Pulmonary artery (tissue), 1 donor: ENCODE data around the gene EMILIN2.

DNA sequence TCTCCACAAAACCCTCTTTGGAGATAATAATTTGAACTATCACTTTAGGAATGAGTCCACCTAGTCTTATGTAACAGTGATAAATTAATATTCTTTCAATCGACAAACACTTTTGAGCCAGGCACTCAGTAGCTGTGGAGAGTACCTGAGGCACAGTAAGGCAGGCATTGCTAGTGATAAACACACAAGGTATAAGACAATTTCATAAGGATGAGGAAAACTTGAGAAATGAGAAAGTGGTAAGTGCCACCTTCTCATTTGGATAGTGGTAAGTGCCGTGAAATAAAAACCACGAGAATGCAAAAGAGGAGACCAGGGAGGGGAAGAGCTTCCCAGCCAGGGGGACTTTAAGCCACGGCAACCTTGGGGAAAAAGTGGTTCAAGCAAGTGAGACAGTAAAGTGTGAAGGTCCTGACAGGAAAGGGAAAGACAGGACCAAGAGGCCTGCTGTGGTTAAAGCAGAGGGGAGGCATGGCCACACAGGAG is 50.4 kb downstream of the THOC1 start:
- PRO-cap, result no peak

GRCh38 chr18:371292-371685 is 103.4 kb upstream of the THOC1 start:
- PRO-cap, result no peak

GRCh38 chr18:514237-514558 is 13.7 kb upstream of the COLEC12 start:
- PRO-cap, result no peak

DNA sequence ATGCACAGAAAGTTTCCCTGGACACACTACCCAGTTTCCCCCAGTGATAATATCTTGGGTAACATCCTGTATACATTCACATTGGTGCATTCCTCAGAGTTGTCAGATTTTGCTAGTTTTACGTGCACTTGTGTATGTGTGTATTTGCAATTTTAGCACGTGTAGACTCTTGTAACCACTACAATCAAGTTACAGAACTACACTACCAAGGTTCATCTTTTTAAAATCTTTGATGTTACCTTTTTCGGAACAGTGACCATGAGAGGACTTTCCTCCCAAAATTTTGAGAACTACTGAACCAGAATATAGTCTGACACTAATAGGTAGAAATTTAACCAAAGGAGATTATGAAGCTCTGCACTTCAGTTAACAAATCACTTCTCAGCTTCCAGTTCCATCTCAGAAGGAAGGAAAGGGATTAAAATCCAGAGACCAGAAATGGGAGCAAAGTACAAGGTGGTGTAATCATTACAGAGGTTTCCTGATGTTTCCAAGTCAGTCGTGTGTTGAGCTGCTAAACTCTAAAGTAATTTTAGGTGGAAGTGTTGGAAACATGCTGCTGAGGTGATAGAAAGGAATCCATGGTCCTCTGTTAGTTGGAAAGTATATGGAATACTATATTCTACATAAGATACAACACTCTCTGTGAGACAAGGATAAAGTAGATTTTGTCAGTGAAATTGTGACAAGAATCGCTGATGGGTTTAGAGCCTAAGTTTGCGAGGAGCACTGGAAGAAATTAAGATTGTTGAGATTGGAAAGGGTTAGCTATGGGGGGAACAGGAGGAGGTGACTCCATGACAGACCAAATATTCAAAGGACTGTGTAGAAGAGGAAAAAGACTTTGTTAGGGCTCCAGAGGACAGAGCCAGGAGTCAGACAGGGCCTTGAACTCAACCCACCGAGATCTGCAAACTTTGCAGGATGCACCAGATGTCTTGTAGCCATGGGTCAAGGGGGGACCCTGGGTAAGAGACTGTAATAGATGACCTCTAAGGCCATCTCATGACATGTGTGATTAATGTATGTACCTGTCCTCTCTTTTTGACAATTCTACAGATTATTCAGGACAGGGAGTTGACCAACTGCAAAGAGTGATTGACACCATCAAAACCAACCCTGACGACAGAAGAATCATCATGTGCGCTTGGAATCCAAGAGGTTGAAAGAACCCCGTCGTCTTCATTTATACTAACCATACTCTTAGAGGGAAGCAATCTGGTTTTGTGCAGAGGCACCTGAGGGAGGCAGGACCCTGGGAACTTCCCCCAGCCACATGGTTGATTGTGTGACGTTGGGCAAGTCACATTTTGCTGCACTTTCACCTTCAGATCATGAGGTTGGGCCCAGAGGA is 11.0 kb downstream of the TYMS start:
- PRO-cap, result no peak

- PRO-cap, result no peak
Observed at GRCh38 chr18:812117-812182, 92 bp downstream of the YES1 start.

DNA sequence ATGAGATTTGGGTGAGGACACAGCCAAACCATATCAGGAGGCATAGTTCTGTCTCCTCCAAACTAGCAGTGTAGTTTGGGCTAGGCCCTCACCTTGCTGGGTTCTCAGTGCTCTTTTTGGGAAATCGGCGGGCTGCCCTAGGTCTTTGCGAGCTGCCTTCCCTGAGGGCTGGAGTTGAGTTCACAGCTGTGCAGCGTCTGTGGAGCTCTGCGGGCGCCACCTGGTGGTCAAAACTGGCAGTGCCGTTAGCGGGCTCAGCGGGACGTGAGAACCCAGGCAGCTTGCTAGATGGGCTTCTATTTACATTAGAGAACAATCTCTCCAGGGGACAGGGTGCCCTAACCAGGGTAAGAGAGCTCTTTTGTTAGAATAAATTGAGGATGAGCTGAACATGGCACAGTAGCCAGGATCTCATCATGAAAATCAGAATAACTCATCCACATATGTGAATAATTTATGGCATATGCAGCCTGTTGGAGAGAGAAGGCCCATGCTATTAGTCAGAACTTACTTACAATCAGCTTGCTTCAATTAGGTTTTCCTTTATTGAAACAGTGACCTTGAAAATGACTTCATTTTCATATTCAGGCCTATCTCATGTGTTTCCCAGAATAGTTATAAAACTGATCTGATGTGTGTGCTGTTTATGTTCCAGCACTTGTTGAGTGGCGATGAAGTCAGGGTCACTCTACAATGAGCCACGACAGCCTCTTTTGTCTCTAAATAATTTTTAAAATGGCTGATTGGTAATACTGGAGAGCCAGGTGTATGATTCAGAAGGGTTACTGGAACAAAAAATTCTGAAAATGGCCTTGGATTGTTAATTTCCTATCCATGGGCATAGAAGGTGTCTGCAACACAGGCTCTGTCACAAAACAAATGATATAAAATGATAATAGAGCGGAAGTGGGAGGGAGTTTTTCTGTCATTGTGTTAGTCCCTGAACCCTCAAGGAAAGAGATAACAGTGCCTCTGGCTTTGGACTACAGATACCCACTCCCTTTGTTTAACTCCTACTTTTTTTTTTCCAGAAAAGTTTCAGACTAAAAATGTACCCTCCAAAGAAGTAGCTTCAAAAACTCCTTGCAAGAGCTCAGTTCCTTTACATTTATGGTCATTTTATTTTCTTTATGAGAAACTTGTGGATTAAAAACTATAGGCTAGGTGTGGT is 27.6 kb upstream of the YES1 start:
- PRO-cap, result no peak

DNA sequence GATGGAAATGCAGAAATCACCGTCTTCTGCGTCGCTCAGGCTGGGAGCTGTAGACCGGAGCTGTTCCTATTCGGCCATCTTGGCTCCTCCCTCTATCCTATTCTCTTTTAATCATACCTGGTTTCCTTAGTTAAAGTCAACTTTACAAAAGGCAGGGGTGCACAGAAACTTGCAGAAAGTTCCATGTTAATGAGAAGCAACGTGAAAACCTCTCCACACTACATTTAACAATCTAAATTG is 617.4 kb downstream of the ADCYAP1 start:
- PRO-cap, result no peak

- PRO-cap, result no peak
Observed at GRCh38 chr18:2424310-2424883, 146.9 kb downstream of the METTL4 start.

DNA sequence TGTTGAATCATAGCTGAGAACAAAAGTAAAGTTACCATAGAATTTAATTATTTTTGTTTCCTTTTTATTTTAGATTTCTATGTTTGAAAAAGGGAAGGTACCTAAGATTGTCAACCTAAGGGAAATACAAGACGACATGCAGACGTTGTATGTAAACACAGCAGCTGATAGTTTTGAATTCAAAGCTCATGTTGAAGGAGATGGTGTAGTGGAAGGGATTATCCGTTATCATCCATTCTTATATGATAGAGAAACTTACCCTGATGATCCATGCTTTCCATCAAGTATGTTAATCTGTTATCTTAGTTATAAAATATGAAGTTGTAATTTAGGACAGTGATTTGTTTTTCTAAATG is 42.2 kb downstream of the SMCHD1 start:
- PRO-cap, result no peak

- PRO-cap, result no peak
Observed at GRCh38 chr18:2703024-2704035, 47.8 kb downstream of the SMCHD1 start.

DNA sequence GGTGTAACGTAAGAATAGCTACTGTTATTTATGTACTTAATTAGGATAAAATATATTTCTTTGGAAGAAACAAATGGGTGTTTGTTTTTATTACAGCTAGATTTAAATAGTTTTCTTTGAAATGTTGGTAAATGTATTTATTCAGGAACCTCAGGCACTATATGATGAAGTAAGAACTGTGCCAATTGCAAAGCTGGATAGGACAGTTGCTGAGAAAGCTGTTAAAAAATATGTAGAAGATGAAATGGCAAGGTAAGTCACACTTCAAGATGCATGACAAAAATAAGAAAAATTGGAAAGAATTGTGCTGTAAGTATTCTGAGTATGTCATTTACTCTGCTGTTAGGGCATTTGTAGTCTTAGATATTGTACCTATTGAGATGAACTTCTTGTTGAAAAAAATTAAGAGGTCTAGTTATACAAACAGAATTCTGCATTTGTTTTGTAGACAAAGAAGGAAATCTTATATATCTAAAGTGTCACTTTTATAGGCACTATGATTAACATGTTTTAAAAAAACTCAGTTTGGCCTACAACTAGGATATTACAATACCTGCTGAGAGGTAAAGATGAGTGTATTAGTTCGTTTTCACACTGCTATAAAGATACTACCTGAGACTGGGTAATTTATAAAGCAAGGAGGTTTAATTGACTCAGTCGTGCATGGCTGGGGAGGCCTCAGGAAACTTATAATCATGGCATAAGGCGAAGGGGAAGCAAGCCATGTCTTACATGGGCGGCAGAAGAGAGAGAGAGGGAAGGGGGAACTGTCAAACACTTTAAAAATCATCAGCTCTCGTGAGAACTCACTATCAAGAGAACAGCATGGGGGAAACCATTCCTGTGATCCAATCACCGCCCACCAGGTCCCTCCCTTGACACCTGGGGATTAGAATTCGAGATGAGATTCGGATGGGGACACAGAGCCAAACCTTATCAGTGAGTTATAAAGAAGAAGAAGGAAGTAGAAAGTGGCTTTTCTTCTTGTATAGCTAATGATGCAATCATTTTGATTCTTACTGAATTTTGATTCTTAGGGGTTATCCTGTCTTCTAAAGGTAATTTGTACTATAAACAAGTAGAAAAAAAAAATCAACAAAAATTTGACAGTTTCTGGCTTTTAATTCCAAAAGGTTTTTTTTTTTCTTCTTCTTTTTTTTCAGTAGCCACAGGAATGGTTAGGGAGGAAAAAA is 51.1 kb downstream of the SMCHD1 start:
- PRO-cap, result no peak

GRCh38 chr18:2726360-2727076 is 71.0 kb downstream of the SMCHD1 start:
- PRO-cap, result no peak

DNA sequence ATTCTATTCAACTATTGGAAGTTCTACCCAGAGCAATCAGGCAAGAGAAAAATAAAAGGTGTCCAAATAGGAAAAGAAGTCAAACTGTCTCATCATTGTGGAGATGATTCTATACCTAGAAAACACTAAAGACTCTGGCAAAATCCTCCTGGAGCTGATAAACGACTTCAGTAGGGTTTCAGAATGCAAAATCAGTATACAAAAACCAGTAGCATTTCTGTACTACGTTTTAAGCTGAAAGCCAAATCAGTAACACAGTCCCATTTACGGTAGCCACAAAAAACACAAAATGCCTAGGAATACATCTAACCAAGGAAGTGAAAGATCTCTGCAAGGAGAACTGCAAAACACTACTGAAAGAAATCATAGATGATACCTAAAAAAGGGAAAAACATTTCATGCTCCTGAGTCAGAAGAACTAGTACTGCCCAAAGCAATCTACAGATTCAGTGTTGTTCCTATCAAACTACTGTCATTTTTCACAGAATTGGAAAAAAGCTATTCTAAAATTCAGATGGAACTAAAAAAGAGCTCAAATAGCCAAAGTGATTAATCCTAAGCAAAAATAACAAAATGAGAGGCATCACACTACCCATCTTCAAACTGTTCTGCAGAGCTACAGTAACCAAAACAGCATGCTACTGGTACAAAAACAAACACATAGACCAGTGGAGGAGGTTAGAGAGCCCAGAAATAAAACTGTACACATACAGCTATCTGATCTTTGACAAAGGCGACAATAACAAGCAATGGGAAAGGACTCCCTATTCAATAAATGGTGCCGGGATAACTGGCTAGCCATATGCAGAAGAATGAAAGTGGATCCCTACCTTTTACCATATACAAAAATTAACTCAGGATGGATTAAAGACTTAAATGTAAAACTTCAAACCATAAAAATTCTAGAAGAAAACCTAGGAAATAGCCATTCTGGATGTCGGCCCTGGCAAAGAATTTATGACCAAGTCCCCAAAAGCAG is 80.2 kb downstream of the SMCHD1 start:
- PRO-cap, result no peak

DNA sequence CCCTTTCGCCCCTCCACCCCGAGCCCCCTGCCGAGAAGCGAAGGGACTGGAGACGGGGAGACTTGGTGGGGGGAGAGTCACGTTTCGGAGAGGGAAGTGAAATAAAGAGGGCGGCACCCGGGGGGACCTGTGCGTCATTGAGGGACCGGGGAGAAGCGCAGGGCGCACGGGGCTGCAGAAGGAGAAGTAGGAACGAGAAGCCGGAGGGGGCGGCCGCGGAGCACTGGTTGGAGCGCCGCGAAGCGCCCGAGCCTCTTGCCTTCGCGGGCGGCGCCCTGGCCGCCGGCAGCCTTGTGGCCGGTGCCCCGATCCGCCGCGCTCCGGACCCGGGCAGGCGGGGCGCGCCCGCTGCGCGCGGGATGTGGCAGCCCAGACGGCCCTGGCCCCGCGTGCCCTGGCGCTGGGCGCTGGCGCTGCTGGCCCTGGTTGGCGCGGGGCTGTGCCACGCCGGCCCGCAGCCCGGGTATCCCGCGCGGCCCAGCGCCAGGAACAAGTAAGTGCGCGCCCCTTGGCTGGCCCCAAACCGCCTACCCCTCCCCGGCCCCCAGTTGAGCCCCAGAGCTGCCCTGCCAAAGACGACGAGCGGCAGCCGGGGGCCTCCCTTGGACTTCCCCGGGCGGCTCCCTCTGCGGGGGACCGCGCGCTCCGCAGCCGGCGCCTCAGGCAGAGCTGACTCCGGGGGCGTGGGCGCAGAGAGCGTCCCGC is at the start of gene EMILIN2:
Gene EMILIN2, plus strand, starts transcription at position 177 of the 705 bp plus-strand sequence.
- PRO-cap, result bidirectional peak, plus-strand start at position 189 of the sequence, minus-strand start at position 64 of the sequence; bidirectional peak, plus-strand start at position 575 of the sequence, minus-strand start at position 293 of the sequence

GRCh38 chr18:2955942-2956677 is 56.8 kb downstream of the LPIN2 start:
- PRO-cap, result no peak

GRCh38 chr18:3049964-3050405 is 37.0 kb upstream of the LPIN2 start:
- PRO-cap, result no peak

- PRO-cap, result no peak
Observed at GRCh38 chr18:3062474-3062916, 49.6 kb upstream of the LPIN2 start.

- PRO-cap, result no peak
Observed at GRCh38 chr18:3210196-3210827, 9.5 kb downstream of the MYOM1 start.

DNA sequence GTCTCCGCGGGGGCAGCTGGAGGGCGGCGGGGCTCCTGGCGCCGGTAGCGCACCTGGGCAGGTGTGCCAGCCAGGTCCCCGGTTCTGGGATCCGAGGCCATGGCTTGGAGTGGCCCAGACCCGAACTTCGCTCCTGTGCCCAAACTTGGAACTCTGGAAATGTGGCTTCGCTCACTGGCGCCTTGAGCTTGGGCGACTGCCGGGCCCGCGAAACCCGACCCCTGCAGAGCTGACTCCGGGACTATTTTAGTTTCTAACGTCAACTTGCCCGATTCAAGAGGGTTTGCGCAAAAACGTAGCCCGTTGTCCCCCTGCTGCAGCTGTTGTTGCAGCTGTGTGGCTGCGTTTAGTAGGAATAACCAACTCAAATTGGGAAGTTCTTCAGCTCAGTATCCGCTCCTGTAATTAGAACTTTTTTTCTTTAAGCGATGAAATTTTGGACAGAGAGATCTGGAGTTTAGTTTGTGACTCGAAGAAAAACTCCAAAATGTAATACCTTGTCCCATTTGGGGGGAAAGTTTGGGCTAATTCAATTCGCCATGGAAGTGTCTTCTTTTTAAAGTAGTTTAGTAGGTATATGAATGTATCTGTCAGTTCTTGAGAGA is 458 bp downstream of the MYL12A start:
- PRO-cap, result no peak

GRCh38 chr18:3250132-3250509 is 2.5 kb downstream of the MYL12A start:
- PRO-cap, result no peak